H7 (cell line): ENCODE data around the gene CPB2.

DNA sequence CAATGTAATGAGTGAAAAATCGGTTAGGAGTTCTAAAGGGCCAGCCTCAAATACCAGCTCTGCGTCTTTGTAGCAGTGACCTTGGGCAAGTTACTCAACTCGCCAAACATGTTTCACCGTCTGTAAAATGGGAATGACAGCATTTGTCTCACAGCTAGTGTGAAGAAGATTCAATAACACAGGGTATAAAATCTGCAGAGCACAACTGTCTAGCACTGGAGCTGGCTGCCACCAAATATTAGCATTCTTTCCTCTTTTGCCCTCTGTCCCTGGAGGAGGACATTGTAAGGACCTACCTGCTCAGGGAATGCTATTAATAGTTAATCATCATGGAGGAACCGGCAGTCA lies 22.1 kb upstream of the SERP2 start:
- RAMPAGE, long total RNA, result no peak

GRCh38 chr13:44362158-44362580 lies 11.5 kb upstream of the SERP2 start:
- RAMPAGE, long total RNA, result no peak

- RAMPAGE, long total RNA, result no peak
Measured at GRCh38 chr13:44396513-44396843, 22.9 kb downstream of the SERP2 start.

- RAMPAGE, long total RNA, result no peak
Measured at GRCh38 chr13:44578011-44578538, 1.9 kb upstream of the TSC22D1 start.

GRCh38 chr13:44854286-44855028 lies 134.8 kb downstream of the NUFIP1 start:
- RAMPAGE, long total RNA, result no peak

- RAMPAGE, long total RNA, result no peak
Measured at GRCh38 chr13:45055015-45055730, 65.1 kb upstream of the GTF2F2 start.

DNA sequence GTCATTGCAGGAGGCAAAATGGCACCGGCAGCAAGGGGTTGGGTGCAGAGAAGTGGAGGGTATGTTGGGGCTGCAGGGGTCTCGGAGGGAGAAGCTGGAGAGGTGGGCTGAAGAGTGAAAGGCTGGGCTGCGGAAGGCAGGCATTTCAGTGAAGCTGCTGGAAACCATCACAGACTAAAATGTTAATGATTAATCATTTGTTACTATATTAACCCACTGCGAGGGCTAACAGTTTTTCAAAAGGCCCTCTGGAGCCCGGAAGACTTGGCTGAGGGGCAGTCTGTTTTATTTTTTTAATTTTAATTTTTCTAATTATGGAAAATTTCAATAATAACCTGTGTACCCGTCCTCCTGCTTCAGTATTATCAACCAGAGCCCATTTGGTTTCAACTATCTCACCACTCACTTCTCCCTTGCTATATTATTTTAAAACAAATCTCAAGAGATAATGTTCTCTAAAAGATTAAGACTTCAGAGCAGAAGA lies 24.5 kb downstream of the TPT1 start:
- RAMPAGE, long total RNA, result no peak

- RAMPAGE, long total RNA, result no peak
Measured at GRCh38 chr13:45337903-45338498, 3.0 kb downstream of the TPT1 start.

DNA sequence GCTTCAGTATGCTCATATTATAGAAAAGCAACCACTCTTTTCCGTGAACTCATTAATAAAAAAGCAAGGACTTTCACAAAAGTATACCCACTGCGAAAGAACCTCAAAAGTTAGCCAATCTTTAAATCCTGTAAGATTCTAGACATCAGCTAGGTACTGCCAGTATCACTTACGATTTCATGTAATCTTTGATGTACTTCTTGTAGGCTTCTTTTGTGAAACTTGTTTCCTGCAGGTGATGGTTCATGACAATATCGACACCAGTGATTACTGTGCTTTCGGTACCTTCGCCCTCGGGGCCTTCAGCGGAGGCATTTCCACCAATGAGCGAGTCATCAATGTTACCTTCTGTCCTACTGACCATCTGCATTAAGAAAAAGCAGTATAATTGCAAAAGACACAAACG lies 1.2 kb downstream of the TPT1 start:
- RAMPAGE, long total RNA, result no peak

GRCh38 chr13:45412162-45412641 lies 6.0 kb downstream of the SLC25A30 start:
- RAMPAGE, long total RNA, result no peak

- RAMPAGE, long total RNA, result no peak
Measured at GRCh38 chr13:45434530-45435429, 16.6 kb upstream of the SLC25A30 start.

- RAMPAGE, long total RNA, result no peak
Measured at GRCh38 chr13:45440394-45440980, 22.3 kb upstream of the SLC25A30 start.

DNA sequence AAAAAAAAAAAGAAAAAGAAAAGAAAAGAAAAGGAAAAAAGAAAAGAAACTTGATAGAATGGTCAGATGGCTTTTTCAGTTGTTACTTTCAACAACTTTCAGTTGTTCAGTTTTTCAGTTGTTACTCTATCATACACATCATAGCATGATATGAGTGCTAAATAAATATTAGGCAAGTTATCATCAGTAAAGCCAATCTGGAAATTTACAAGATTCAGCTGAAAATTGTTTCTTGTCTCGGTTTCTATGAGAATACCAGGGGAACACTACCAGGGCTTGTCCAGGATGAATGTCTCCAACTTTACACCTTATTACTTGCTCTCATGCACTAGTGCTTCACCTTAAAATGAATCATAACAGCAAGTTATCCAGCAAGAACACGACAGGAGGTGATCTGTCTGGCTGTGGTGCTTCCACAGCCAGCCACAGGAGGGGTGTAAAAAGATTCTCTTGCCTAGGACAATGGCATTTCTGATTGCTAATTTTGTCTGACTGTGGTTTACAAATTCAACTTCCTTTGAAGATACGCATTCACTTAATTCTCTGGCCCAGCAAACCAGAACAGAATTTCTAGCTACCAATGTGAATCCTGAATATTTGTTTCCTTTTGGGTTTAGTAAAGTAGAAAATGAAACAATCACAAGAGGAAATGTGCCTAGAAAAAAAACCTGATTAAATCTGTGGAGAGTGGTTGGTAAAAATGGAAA lies 23.2 kb upstream of the COG3 start:
- RAMPAGE, long total RNA, result no peak

DNA sequence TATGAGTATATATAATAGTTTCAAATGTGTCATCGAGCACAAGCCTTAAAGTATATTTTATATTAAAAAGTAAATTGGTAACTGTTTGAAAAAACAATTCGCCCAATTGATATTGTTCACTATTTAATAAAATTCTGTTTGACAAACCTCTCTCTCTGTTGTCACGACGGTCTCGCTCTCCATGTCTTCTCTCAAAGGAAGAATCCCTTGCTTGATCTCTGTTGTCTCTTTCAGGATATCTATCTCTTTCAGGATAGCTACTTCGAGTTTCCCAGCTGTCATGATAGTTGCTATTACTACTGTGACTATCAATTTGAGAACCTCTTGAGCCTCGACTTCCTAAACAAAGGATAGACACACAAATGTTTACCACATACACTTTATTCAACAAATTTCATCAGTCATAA lies 72.9 kb downstream of the ZC3H13 start:
- RAMPAGE, long total RNA, result no peak

DNA sequence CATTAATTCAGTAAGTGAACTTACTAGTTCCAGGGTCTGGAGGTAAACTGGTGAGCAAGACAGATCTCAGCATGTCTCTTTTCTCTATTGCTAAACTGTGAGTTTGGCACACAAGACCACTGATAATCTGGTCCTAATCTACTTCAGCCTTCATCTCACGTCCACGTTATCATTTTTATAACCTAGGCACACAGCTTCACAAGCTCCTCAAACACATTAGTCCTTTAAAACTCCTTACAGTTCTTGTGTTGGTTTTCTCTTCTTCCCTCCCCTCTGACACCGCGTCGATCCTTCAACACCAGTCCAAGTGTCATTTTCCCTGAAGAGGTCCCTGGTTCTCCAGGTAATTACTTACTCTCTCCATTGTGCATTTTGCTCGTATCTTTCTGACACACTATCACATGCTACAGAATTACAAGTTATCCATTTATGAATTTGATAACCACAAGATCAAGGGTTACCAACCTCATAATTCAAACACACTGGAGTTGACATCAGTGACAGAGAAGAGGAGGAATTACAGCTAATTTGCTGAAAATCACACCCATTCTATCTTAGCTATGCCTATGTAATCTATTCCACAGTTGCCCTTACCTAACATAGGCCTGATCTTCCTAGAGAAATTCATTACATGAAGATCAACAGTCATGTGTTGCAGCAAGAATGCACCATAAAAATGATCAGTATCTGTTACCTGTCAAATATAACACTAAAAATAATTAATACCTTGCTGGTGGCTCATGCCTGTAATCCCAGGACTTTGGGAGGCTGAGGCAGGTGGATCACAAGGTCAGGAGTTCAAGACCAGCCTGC lies 14.3 kb downstream of the ZC3H13 start:
- RAMPAGE, long total RNA, result no peak

DNA sequence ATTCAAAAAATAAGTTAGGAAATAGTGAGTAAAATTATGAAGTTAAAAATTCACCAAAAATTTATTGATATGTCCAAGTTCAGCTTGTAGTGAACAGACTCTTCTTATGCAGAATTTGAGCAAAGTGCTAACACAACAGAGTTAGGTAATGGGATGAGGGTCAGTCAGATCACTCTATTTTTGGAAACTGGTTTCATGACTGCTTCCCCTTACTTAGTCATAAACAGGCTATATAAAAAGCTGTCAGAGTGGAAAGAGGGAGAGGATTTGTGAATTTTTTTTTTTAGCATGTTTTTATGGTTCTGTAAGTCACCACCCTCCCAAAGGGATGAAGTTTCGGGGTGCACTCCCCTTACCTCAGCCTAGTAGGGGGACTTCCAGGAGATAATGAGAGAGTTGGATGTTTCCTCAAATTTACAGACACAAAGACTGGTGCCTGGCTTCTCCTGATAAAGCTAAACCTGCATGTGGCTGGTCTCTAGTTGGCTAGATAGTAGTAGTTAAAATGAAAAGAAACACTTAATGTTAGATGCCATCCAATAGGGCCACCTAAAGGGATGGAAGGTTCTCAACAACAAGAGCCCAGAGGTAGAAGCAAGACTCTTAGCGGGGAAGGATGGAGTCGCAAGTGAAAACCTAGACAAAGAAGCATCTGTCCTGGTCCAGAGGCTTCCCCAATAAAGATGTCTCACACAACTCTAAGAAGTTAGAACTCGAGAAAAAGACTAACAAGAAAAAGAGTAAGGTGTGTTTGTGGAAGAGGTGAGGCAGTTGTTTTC lies 4.4 kb downstream of the CPB2 start:
- RAMPAGE, long total RNA, result no peak

- RAMPAGE, long total RNA, result no peak
Measured at GRCh38 chr13:46101577-46101986, 3.3 kb downstream of the CPB2 start.

GRCh38 chr13:46104542-46105482 lies at the start of gene CPB2:
Gene CPB2 (minus strand): TSS chr13:46105033.
- RAMPAGE, long total RNA, result no peak

GRCh38 chr13:46386213-46386971 lies 660 bp downstream of the RUBCNL start:
- RAMPAGE, long total RNA, result no peak

- RAMPAGE, long total RNA, result no peak
Measured at GRCh38 chr13:46490805-46491093, 62.2 kb upstream of the LRCH1 start.